ENCODE measurements around the genes ZNF141 and SLC26A1.

DNA sequence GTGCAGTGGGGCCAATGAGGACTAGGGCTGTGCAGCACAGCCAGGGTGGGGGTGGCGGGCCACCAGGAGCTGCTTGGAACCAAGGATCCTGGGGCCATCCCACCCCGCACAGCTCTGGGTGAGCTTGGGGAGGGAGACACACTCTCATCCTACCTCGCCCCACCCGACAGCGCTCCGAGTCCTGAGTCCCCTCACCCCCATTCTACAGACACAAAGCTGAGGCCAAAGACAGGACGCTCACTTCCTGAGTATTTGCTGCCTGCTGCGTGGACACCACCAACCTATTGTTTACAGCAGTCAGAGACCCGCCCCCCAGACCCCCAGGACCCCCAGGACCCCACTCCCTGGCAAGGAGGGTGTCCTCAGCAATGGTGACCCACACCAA, 81.2 kb downstream of the ZNF718 start:
- RRBS: no CpG with 5 or more reads among the region's 9 CpGs

GRCh38 chr4:337739-338439, at the start of gene ZNF141:
ZNF141 (plus strand) TSS chr4:337814.
- RRBS: no CpG with 5 or more reads among the region's 50 CpGs

DNA sequence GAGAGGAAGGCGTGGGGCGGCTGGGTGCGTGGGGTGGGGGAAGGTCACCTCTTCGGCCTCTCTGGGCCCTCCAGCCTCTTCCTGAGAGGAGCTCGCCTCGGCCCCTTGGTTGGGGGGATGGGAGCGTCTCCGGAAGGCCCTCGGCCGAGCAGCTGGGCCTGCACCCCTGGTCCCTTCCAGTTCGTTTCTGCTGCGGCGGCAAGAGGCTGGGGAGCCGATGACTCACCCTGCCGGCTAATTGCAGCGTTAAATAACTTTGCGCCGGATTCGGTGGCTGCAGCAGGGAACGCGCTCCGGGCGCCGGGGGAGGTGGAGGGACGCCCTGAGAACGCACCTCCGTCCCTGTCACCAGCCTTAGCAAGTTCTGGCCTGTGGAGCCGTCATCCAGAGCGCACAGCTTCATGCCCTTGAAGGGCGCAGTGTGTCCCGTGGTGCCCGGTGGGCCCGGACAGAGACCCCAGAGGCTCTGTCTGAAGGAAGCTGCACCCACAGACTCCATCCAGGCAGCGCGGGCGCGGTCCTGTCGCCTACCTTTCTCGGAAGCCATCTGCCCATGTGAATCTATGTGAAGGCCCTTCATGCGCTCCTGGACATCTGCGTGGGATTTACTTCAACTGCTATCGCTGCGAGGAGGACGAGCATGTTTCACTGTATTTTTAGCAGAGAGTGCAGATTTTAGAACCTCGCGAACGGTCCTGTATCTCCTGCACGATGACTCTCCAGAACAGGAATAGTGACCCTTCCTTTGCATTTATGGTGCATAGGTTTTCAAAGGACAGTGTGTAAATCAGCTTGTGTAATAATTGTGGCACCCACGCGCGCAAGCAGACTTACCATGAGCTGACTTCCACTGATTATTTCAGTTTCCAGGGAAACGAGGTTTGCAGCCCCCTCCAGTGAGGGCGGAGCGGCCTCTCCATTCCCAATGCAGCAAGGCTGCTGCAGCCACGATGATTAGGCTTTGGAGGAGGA, 1.6 kb upstream of the TMEM271 start:
- RRBS: 88% methylated on average over 5 of the region's 55 CpGs

GRCh38 chr4:677849-678321, 3.5 kb downstream of the MYL5 start:
- RRBS: 100% methylated on average over 1 of the region's 19 CpGs

GRCh38 chr4:687652-688267, 1.2 kb downstream of the SLC49A3 start:
- RRBS: 95% methylated on average over 5 of the region's 19 CpGs

DNA sequence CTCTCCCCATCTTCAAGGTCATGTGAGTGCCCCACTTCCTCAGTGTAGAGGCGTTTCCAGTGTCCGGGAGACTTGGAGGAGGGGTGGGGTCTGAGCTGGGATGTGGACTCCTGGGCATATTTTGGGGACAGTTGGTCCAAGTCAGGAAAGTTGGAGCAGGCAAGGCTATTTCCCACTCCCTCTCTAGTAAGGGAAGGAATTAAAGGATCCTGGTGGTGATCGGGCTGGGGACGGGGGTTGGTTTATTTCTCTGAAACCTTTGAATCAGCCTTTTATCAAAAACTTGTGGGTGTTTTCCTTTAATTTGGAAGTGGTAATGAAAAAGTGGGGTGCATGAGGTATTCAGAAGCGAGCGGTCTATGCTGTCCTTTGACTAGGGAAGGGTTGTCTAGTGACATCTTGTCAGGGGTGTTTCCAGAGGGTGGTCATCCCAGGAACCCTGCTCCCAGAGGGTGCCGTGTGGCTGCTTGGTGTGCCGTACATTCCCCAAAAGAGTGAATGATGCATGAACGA, 3.1 kb downstream of the PCGF3 start:
- RRBS: no CpG with 5 or more reads among the region's 9 CpGs

- RRBS: no CpG with 5 or more reads among the region's 19 CpGs
These were observed 20.5 kb downstream of the PCGF3 start for GRCh38 chr4:726063-726527.

DNA sequence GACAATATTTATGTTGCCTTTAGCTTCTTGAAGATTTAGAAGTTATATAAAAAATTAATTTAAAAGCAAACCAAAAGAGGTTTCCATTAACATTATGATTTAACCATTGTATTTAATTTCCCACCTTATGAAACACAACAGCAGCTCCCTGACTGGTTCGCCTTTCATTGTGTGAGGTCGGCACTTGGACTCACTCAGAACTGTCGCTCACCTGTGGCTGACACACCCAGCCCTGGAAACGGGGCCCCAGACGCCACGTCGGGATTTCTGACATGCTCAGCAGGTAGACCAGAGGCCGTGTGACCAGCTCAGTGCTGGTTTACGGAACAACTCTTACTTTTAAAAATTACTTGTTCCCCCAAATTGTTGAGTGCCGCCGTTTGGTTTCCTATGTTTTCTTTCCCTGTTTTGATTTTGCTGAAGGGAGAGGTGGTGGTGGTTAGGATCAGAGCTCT, 59.4 kb downstream of the CPLX1 start:
- RRBS: no CpG with 5 or more reads among the region's 11 CpGs

GRCh38 chr4:924408-924860, 7.7 kb downstream of the GAK start:
- RRBS: 19% methylated on average over 4 of the region's 14 CpGs

- RRBS: 38% methylated on average over 9 of the region's 11 CpGs
These were observed 853 bp downstream of the DGKQ start for GRCh38 chr4:972608-972823.

GRCh38 chr4:993208-994095, at the start of gene SLC26A1:
SLC26A1 (minus strand) TSS chr4:993404.
- RRBS: 89% methylated on average over 14 of the region's 38 CpGs

- RRBS: 97% methylated on average over 4 of the region's 23 CpGs
These were observed 8.7 kb upstream of the SLC26A1 start for GRCh38 chr4:1001977-1002200.

GRCh38 chr4:1002242-1002686, 9.1 kb upstream of the SLC26A1 start:
- RRBS: 91% methylated on average over 16 of the region's 43 CpGs

GRCh38 chr4:1002815-1003938, 8.2 kb upstream of the FGFRL1 start:
- RRBS: 97% methylated on average over 29 of the region's 116 CpGs

DNA sequence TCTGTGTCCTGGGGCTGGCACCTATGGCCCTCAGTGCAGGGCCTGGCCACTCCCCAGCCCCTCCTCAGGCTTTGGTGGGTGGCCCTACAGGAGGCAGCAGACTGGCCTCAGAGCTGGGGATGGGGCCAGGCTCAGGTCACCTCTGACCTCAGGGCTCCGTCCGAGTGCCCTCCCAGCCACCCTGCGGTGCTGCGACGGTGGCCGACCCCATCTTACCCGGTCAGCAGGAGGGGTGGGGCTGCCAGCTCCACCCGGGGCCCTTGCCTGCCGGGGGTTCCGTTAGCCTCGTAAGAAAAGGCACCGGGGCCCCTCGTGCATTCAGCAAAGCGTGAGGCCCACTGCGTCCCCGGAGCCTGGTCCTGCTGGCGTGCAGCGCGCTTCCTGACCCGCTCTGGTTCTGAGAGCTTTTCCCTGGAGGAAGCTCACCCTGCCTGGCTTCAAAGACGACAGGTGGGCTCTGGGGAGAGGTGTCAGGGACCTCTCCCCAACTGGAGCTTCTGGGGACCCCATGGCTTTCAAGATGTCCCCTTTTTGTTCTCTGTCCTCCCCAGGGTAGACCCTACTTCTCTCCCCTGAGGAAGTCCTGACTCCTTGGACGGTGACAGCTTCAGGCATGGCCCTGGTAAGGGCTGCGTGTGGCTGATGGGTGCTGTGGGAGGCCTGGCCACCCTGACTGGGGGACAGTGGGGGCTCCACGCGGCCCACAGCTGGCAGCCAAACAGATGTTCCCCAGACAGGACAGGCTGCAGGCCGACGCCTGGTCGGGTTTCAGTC, 15.9 kb downstream of the FGFRL1 start:
- RRBS: 94% methylated on average over 5 of the region's 28 CpGs

GRCh38 chr4:1033671-1034795, 22.6 kb downstream of the FGFRL1 start:
- RRBS: 65% methylated on average over 24 of the region's 44 CpGs

DNA sequence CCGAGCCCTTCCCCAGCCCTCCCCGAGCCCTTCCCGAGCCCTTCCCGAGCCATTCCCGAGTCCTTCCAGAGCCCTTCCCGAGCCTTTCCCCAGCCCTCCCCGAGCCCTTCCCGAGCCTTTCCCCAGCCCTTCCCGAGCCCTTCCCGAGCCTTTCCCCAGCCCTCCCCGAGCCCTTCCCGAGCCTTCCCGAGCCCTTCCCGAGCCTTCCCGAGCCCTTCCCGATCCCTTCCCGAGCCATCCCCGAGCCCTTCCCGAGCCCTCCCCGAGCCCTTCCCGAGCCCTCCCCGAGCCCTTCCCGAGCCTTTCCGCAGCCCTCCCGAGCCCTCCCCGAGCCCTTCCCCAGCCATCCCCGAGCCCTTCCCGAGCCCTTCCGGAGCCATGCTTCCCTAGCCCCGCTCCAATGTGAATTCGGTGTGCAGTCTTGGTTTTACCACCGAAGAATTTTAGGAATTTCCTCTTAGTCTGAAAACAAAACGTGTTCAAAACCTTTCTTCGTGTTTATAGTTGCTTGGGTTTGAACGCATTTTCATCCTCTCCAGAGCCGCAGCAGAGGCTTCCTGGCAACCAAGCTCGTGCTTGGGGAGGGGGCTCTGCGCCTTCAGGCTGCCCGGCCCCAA, 35.2 kb downstream of the FGFRL1 start:
- RRBS: 15% methylated on average over 1 of the region's 39 CpGs

- RRBS: 4% methylated on average over 9 of the region's 66 CpGs
These were observed 5.0 kb downstream of the SPON2 start for GRCh38 chr4:1166981-1168105.

- RRBS: no CpG with 5 or more reads among the region's 1 CpG
These were observed 14.8 kb upstream of the SPON2 start for GRCh38 chr4:1187201-1187490.

- RRBS: no CpG with 5 or more reads among the region's 6 CpGs
These were observed 19.2 kb upstream of the SPON2 start for GRCh38 chr4:1191509-1191995.

Data from CMK (cell line).